ENCODE measurements around the genes DEPDC1B and ERCC8.

- RRBS = no CpG with 5 or more reads among the region's 5 CpGs
These were observed 572.2 kb downstream of the PDE4D start for GRCh38 chr5:59321141-59321946.

- RRBS = no CpG with 5 or more reads among the region's 4 CpGs
These were observed 441.7 kb downstream of the PDE4D start for GRCh38 chr5:59451629-59452412.

DNA sequence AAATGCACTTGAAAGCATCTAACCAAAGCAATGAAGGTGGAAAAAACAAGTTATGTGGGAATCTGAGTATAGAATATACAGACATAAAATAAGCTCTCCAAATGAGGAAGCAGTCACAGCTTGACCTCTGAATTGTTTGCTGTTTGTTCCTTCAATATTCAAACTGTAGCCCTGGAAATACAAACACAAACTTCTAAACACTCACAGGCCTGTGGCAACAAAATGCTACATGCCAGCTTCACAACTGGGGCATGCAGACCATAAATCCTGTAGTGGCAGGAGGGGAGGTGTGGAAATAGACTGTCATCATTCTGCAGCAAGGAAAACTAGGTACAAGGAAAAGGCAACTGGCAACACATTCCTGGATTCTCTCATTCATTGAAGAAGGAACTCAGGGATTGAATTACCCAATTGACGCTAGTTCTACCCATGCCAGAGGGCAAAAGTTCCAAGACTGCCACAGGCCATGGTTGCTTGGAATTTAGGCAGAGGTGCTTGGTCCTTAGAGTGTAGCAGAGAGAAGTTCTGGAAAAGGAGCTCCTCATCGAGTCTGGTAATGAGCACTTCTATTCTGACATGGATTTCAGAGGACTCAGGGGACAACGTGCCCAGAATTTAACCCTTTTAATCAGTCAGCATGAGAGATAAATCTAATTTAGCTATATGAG lies 349.6 kb downstream of the PDE4D start:
- RRBS = no CpG with 5 or more reads among the region's 3 CpGs

GRCh38 chr5:59583029-59583612 lies 310.4 kb downstream of the PDE4D start:
- RRBS = no CpG with 5 or more reads among the region's 2 CpGs

DNA sequence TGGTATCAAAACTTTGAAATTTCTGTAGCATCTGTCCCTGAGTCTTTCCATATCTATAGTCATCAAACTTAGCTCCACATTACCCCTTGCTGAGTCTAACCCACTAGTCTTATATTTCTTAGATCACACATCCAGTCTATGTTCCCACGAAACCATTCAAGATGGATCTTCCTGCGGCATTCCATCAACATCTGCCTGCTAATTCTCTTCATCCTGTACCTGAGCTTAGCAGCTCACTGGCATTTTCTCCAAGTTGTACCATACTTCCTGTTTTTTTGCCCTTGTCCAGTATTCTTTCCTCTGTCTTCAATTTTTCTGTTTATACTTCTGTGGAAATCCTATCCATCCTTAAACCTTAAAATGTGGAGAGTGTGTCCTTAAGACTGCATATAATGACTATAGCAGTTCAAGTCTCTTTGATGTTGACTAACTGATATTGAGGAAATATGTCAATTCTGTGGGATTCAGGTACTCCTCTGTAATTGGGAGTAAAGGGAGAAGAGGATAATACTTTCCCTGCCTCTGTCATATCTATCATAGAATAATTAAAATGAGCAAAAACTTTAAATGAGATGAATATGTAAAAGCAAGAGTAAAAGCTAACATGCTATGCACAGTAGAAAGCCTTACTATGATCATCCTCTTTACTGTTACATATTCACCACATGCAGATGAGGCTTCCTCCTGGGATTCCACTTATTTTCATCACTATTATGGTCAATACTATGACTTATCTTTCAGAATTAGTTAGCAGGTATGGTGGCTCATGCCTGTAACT lies 225.7 kb downstream of the PDE4D start:
- RRBS = no CpG with 5 or more reads among the region's 2 CpGs

DNA sequence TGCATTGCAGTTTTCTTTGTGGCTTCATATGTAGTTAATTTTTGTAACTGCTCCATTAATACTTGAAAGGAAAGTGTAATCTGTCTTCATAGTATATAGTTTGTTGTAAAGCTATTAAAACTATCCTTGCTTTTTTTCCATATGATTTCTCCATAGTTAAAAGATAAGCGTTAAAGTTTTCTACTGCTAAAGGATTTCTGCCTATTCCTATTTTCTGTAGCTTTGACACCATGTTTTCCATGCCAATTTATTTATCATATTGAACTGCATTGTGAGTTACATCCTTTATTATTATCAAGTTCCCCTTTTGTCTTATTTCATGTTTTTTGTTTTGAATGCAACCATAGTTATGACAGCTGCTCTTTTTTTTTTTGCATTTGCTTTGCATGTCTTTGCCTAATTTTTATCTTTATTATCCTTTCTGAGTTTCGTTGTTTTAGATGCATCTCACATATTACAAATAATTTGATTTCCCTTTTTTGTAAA lies 161.6 kb downstream of the DEPDC1B start:
- RRBS = no CpG with 5 or more reads among the region's 2 CpGs

GRCh38 chr5:60540841-60541612 lies 158.9 kb downstream of the DEPDC1B start:
- RRBS = no CpG with 5 or more reads among the region's 4 CpGs

DNA sequence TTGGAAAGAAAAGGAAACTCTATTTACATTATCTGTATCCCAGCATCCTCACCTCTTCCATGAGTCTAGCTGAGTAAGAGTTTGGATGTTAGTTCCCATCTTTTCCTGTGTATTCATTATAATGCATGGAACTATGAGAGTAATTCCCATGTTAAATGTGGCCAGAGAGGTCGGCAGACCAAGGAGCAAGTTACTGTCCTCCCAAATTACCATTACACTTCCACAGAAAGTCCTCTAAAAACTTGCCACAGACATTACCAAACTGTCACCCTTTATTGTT lies 912 bp downstream of the DEPDC1B start:
- RRBS = no CpG with 5 or more reads among the region's 1 CpG

- RRBS = 4% methylated on average over 43 of the region's 80 CpGs
These were observed at the start of gene DEPDC1B for GRCh38 chr5:60699394-60700408. Gene DEPDC1B (minus strand): TSS chr5:60700166.

DNA sequence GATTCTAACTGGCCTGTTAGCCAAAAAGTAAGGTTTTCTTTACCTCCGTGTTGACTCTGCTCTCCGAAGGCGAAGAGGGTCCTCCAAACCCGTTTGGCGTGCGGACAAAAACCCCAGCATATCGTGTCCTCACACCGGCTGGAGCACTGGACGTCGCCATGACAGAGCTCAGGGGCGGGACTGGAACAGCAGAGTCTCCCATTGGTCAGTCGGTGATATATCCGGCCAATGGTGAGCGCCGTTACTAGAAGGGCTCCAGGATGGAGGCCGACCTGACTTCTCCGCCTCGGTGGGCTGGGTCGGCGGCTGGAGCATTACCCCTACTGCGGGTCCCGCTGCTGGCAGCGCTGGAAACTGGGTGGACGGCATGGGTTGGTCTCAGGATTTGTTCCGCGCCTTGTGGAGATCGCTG lies at the start of gene ERCC8:
Gene ERCC8 (minus strand): TSS at position 182 of the 412 bp plus-strand sequence.
- RRBS = 5% methylated on average over 7 of the region's 27 CpGs

DNA sequence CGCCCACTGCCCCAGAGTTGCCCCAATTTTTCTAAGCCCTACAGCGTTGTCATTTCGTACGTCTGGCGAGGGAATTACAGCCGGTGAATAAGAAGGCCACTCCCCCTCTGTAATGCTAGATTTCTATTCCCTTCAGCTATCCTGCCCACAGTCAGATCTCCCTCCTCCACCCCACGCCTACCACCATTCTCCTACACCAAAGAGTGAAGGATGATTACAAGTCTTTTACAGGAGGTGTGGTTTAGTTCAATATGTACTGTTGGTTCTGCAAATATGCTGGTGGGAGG lies 83.7 kb upstream of the SMIM15 start:
- RRBS = no CpG with 5 or more reads among the region's 7 CpGs

DNA sequence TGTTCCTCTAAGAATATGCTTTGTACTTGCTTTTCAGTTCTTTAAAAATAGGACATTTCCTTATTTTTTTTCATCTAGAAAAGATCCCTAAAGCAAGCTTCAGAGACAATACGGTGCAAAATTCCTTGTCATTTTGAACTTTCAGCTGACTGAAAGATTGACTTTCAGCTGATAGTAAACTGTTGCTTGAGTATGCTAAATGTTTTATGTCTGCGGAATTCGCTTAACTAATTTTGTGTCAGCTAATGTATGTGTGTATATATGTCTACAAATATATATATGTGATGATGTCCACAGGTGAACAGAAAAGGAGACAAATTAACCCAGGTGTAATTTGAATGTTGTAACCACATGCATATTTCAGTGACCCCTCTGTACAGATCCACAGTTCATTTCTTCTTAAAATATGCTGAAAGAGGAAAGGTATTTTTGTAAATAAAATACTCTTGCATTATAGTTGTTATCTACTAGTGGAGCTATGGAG lies 8.1 kb downstream of the ZSWIM6 start:
- RRBS = no CpG with 5 or more reads among the region's 3 CpGs

DNA sequence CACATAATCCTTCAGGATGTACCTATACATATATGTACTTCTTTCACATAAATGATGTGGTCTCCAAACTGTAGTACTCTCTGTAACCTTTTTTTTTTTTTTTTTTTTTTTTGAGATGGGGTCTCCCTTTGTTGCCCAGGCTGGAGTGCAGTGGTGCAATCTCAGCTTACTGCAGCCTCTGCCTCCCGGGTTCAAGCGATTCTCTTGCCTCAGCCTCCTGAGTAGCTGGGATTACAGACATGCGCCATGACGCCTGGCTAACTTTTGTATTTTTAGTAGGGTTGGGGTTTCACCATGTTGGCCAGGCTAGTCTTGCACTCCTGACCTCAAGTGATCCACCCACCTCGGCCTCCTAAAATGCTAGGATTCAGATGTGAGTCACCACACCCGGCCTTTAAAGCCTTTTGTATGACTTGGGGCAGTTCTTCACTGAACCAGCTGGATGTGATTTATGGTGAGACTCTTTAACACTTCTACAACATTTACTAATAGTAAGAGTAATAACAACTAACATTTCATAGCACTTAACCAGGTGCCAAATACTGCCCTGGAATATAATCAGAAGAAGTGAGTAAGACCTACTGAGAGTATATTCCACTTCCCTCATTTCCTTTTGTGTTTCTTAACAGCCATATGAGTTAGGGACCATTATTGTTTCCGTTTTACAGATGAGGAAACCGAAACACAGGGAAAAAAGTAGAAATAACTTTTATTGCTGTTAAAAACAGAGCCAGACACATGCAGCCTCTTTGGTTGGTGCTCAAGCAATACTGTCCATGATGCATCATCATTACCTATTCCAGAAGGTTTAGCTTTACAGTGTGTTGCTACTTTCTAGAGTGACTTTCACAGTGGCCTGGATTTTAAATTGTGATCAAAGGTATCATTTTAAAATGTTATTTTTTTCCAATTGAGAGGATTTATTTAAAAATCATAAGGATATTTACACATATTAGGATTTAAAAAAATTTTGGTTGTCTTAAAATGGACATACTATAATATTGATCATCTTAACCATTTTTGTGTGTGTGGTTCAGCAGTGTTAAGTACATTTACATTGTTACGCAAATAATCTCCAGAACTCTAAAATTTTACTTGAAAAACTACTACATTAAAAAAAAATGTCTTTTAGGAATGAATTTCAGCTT lies 10.1 kb downstream of the ZSWIM6 start:
- RRBS = no CpG with 5 or more reads among the region's 9 CpGs

DNA sequence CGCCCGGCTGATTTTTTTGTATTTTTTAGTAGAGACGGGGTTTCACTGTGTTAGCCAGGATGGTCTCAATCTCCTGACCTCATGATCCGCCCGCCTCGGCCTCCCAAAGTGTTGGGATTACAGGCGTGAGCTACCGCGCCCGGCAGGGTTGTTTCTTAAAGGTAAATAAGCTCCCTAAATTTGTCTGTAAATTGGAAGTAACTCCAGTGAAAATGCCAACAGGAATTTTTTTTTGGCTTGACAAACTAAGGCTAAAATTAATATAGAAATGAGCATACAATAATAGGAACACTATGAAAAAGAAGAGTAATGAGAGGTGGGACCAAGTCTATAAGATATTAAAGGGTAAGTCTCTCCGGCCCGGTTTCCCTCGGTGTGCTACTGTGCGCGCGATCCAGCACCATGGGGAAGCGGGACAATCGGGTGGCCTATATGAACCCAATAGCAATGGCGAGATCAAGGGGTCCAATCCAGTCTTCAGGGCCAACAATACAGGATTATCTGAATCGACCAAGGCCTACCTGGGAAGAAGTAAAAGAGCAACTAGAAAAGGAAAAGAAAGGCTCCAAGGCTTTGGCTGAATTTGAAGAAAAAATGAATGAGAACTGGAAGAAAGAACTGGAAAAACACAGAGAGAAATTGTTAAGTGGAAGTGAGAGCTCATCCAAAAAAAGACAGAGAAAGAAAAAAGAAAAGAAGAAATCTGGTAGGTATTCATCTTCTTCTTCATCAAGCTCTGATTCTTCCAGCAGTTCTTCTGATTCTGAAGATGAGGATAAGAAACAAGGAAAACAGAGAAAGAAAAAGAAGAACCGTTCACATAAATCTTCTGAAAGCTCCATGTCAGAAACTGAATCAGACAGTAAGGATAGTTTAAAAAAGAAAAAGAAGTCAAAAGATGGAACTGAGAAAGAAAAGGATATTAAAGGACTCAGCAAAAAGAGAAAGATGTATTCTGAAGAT lies 42.9 kb downstream of the ZSWIM6 start:
- RRBS = no CpG with 5 or more reads among the region's 21 CpGs

- RRBS = no CpG with 5 or more reads among the region's 29 CpGs
These were observed 76.6 kb downstream of the ZSWIM6 start for GRCh38 chr5:61408487-61409250.

- RRBS = no CpG with 5 or more reads among the region's 3 CpGs
These were observed 80.1 kb downstream of the ZSWIM6 start for GRCh38 chr5:61412127-61412529.

DNA sequence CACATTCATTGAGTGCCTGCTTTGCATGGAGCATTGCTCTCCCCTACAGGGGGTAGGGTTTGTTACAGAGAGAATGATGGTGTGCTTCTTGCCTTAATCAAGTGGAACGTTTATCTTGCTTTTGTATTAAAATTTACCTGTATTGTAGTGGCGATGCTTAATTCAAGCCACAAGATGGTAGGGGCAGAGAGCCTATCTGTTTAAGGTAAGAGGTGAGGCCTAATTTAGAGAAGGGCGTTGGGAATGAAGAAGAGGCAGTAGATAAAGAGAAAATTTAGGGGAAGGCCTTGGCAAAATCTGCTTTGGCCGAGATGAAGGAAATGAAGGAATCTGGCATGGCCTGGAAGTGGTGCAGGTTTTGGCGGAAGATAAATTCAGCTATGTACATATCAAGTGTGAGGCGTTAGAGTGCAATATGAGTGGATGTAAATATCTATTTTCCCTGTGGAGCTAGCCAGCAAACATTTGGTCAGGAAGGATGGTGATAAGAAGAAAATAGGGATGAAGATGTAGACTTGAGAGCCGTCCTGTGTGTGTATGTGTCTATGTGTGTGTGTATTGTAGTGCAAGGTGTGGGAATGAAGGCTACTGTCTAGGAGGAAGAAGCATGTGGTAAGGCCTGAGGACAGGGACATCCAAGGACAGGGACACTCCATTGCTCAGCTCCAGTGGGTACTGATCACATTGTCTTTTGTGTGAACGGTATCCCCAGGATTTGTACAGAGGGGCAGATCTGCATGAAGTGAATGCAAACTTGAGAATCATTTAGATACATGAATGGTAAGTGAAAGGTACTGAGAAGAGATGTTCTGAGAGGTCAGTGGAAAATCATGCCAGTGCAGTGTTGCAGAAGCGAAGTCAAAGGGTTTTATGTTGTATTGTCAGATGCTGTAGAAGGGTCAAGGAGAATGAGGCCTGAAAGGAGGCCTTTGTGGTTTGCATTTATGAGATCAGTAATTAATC lies 97.4 kb downstream of the ZSWIM6 start:
- RRBS = no CpG with 5 or more reads among the region's 9 CpGs

DNA sequence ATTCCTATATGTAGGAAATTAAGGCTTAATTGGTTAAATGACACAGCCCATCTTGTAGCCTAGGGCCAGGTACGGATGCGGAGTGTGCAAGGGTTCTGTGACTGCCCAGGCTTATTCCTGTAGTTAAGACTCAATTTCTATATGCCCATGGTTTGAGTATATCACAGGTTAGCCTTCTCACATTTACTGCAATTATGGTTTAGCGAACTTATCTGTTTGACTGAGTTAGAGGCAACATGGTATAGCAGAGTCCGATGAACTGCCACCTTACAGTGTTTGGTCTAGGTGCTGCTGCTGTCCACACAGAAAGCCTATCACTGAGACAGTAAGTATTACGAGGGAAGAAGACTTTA lies 109.5 kb downstream of the ZSWIM6 start:
- RRBS = no CpG with 5 or more reads among the region's 5 CpGs

- RRBS = no CpG with 5 or more reads among the region's 6 CpGs
These were observed 1.1 kb downstream of the KIF2A start for GRCh38 chr5:62307178-62307450.

Measured in OVCAR3 (cell line).